Astrocyte (in vitro differentiated cells and primary cell): ENCODE data around the genes ZNF578 and ZNF845.

- PRO-cap, result no peak
- RRBS, 2 experiments, result 9 to 32% methylated on average over 3 to 25 of the region's 70 CpGs
Observed at GRCh38 chr19:51601130-51601699, 29.0 kb downstream of the SIGLEC5 start.

GRCh38 chr19:51688361-51689091, 4.6 kb upstream of the SPACA6 start:
- PRO-cap, result bidirectional peak, plus-strand start at chr19:51688744, minus-strand start at chr19:51688492
- RRBS, 2 experiments, result no CpG with 5 or more reads among the region's 23 CpGs

- PRO-cap, result bidirectional peak, plus-strand start at chr19:51690057, minus-strand start at chr19:51689904
- RRBS, 2 experiments, result no CpG with 5 or more reads among the region's 6 CpGs
Observed at GRCh38 chr19:51690004-51690180, 3.2 kb upstream of the SPACA6 start.

GRCh38 chr19:51724301-51725016, 668 bp upstream of the HAS1 start:
- PRO-cap, result no peak
- RRBS, 2 experiments, result no CpG with 5 or more reads among the region's 17 CpGs

GRCh38 chr19:51725995-51726725, 2.4 kb upstream of the HAS1 start:
- PRO-cap, result no peak
- RRBS, 2 experiments, result no CpG with 5 or more reads among the region's 17 CpGs

DNA sequence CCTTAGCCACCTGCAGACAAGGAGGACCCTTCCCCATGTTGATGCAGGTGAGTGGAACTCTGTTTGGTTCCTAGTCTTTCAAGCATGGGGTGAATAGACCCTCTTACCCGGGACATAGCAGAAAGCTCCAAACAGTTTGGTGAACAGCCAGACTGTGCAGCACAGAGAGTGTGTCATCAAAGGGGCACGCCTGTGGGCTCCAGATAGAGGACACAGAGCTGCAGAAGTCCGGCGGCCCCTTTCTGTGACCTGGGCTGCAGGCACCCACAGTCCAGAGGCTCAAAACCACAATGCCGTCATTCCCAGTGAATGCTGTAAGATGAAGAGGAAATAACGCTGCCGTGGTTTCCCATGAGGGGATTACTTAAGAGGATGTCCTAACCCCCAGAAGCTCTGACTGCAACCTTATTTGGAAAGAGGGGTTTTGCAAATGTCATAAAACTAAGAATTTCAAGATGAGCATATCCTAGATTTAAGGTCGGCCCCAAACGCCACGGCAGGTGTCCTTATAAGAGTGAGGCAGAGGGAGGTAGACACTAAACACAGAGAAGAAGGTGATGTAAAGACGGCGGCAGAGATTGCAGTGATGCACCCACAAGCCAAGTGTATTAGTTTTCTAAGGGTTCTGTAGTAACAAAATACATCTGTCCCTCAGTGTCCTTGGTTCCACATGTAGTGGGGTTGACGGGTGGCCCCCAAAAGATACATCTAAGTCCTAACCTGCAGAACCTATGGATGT, 12.3 kb upstream of the HAS1 start:
- PRO-cap, result no peak
- RRBS, 2 experiments, result 80% methylated on average over 1 of the region's 13 CpGs; no CpG with 5 or more reads in 1 of the 2 experiments

DNA sequence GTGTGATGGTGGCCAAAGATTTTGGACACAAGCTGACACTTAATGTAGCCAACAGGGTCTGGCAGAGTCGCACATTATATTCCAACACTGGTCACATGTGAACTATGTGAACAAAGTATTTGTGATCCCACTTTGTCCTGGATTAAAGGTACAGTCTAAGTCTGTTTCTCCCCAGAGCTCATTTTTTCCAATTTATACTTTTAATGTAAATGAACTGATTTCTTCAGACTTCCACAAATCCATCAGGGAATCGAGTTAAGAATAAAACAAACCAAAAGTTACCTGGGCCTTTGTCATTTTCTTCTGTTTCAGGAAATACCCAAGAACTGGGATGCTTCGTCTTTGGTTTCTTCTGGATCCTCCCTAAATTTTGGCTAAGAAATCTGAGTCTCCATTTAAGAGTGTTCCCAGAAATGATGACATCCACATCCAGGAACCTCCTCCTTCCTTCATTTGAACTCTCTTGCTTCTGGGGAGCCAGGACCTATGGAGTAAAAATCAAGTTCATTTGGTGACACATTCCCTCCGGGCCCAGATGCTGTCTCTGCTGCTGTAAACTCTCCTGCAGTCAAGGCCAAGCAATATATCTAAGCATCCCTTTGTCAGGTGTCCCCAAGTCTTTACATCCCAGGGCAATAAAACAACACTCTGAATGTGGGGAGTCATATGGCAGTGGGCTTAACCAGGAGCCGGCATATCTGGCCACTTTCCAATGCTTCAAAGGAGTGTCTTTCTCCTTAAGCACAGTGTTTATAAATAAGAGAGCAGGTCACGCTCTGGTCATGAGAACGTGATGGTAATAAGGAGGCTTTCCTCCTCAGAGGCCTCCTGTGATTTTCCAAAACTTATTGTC, 4.8 kb downstream of the ZNF649 start:
- PRO-cap, result no peak
- RRBS, 2 experiments, result no CpG with 5 or more reads among the region's 7 CpGs

- PRO-cap, result no peak
- RRBS, 2 experiments, result no CpG with 5 or more reads among the region's 10 CpGs
Observed at GRCh38 chr19:51927622-51927861, 270 bp downstream of the ZNF613 start.

DNA sequence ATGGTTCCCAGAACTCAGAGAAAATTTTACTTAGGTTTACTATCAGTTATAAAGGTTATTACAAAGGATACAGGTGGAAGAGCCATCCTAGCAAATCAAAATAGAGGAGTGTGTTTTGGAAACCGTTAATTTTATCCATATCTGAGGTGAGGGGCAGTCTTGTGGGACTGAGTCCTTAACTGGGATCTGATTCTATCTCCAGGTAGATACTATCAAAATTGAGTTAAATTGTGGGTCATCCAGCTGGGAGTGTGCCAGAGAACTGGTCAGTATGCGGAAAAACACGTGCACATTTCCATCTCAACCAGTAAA, 1.7 kb downstream of the ZNF766 start:
- PRO-cap, result no peak
- RRBS, 2 experiments, result no CpG with 5 or more reads among the region's 3 CpGs

GRCh38 chr19:52285086-52285820, 11.7 kb upstream of the ZNF480 start:
- PRO-cap, result no peak
- RRBS, 2 experiments, result no CpG with 5 or more reads among the region's 6 CpGs

DNA sequence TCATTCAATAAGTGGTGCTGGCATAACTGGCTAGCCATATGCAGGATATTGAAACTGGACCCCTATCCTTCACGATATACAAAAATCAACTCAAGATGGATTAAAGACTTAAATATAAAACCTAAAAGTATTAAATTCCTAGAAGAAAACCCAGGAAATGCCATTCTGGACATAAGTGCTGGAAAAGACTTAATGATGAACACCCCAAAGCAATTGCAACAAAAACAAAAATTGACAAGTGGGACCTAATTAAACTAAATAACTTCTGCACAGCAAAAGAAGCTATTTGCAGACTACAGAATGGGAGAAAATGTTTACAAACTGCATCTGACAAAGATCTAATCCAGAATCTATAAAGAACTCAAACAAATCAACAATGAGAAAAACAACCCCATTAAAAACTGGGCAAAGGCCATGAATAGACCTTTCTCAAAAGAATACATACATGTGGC, 11.3 kb upstream of the ZNF610 start:
- PRO-cap, result no peak
- RRBS, 2 experiments, result no CpG with 5 or more reads among the region's 1 CpG

DNA sequence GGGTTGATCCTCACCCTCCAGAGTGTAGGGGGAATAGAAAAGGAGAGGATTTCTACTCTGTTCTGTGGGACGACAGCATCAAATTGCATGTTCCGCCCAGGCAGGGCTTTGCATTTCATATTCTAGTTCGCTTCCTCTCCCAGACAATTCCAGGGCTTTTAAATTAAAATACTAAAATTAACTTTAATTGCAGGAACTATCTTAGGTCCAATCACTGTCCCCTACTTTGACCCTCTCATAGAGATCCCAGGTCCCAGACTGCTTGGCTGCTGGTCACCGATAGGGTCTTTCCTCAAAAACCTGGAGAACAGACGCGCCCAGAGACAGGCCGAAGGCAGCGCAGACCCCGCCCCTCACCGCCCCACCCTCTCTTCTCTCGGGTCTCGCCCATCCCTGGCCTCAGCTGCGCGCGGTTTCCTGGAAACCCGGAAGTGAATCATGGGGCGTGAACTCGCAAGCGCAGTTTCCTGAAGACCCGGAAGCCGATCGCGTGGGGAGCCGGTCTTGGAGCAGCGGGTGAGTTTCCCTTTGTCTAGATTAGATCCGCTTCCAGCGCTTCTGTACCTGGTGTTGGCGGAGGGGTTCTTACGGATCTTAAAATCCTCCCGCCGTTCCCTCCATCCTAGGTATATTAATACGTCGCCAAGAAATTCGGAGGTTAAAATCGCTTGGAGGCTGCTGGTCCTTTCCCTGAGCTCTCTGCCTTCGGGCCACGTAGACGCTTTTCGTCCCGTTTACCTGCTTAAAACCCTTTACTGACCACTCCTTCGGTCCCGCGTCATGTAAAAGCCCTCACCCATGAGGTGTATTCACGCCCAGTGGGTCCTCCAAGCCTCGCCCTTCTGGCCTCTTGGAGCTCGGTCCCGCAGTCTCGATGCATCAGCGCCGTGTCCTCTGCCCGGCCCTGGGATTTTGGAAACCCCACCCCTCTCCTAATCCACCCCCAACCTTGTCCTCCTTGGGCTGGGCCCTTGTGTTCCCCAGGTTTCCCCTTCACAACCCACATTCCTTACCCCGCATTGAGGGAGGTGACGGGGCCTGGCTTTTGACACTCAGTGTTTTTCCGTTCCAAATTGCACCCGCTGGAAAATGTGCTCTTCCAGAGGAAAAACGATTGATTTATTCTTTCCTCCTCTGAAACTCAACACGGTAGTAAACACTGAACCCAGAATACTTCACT, at the start of gene ZNF578:
Gene ZNF578 (plus strand): TSS at position 462 of the 1,180 bp plus-strand sequence.
- PRO-cap, result no peak
- RRBS, 2 experiments, result 0% methylated on average over 4 of the region's 57 CpGs

- PRO-cap, result no peak
- RRBS, 2 experiments, result no CpG with 5 or more reads among the region's 1 CpG
Observed at GRCh38 chr19:52646751-52647354, 43.4 kb downstream of the ENSG00000269825 start.

DNA sequence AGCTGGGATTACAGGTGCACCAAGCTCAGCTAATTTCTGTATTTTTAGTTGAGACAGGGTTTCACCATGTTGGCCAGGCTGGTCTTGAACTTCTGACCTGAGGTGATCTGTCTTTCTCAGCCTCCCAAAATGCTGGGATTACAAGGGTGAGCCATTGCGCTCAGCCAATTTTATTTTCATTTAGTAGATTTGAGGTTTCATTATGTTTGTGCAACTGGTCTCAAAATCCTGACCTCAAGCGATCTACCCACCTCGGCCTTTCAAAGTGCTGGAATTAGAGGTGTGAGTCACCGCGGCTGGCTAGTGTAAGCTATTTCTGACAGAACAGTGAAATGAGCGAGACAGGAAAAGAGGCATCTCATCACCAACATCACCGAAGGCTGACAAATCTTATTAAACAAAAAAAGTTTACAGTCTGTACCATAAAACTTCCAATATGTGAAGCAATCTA, 12.1 kb upstream of the ZNF888 start:
- PRO-cap, result no peak
- RRBS, 2 experiments, result no CpG with 5 or more reads among the region's 7 CpGs

- PRO-cap, result no peak
- RRBS, 2 experiments, result no CpG with 5 or more reads among the region's 14 CpGs
Observed at GRCh38 chr19:52963259-52963754, 626 bp upstream of the ZNF816 start.

DNA sequence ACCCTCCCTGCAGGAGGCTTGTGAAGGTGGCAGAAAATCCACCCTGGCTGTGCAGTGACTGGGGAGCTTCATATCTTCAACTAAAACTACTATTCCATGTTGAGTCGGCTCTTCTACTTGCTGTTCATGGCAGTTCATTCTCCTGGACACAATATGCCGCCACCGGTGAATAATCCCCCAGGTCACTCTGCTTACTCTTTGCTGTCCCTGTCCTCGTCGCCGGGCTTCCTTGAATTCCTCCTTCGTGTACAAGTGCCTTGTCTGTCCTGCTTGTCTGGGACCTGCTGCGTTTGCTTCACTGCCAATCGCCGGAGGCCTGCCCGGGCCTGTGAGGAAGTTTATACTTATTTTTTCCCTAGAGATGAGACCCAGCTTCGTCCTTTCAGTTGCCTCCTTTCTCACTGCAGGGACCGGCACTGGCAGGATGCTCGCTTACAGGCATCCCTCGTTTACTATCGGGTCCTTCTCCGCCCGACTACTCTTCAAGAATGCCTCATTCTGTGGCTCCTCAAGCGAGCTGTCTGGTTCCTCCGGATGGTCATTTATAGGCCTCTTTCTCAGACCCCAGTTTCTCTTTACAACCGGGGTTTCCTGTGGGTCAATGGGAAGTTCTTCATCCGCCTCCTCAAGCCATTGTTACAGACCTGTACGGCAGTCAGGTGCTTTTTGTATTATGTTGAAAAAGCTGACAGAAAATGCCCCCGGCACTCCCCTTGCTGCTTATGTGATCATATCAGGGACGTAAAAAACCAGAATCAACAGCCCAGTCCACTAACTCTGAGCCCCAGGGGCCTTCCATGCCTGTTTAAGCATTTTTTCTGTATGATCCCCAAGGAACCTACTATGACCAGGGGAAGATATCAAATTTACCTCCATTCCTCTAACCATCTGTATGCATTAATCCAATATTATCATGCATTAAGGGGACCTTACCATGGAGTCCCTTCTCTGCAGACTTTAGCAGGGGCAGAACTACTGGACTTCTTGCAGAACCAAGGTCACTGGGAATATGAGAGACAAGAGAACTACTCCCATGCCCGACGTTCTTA, 5.4 kb upstream of the ERVV-1 start:
- PRO-cap, result no peak
- RRBS, 2 experiments, result 74 to 76% methylated on average over 9 to 13 of the region's 27 CpGs

DNA sequence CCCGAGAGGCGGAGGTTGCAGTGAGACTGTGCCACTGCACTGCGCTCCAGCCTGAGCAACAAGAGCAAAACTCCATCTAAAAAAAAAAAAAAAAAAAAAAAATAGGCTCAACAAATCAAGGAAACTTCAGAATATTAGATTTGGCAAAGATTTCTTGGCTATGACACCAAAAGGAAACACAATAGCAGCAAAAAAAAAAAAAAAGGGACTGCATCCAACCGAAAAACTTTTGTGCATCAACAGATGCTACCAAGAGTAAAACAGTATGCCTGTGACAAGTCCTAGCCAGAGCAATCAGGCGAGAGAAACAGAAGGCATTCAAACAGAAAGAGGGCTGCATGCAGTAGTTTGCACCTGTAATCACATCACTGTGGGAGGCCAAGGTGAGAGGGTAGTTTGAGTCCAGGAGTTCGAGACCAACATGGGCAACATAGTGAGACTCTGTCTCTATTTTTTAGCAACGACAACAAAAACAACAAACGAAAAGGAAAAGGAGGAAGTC, 23.7 kb downstream of the ZNF160 start:
- PRO-cap, result no peak
- RRBS, 2 experiments, result no CpG with 5 or more reads among the region's 8 CpGs

GRCh38 chr19:53102179-53103231, 717 bp downstream of the ZNF160 start:
- PRO-cap, result bidirectional peak, plus-strand start at chr19:53102972, minus-strand start at chr19:53102992
- RRBS, 2 experiments, result 1 to 2% methylated on average over 4 of the region's 43 CpGs

- PRO-cap, result unidirectional peak, plus-strand start at chr19:53197101
- RRBS, 2 experiments, result under 1 to 2% methylated on average over 22 of the region's 60 CpGs
Observed at GRCh38 chr19:53196651-53197669, 3.8 kb upstream of the ZNF665 start.

- PRO-cap, result bidirectional peak, plus-strand start at chr19:53333749, minus-strand start at chr19:53333567; unidirectional peak, minus-strand start at chr19:53334017
- RRBS, 2 experiments, result 2 to 3% methylated on average over 5 of the region's 64 CpGs
Observed at GRCh38 chr19:53333481-53334706, at the start of gene ZNF845. Gene ZNF845, plus strand, starts transcription at chr19:53333749.